Measurements from ENCODE around the genes MS4A8 and MS4A15.

- RRBS = no CpG with 5 or more reads among the region's 1 CpG
Measured at GRCh38 chr11:59095270-59095544, 9.1 kb downstream of the GLYATL1B start.

GRCh38 chr11:59097907-59098301 is 9.1 kb upstream of the FAM111B start:
- RRBS = no CpG with 5 or more reads among the region's 10 CpGs

DNA sequence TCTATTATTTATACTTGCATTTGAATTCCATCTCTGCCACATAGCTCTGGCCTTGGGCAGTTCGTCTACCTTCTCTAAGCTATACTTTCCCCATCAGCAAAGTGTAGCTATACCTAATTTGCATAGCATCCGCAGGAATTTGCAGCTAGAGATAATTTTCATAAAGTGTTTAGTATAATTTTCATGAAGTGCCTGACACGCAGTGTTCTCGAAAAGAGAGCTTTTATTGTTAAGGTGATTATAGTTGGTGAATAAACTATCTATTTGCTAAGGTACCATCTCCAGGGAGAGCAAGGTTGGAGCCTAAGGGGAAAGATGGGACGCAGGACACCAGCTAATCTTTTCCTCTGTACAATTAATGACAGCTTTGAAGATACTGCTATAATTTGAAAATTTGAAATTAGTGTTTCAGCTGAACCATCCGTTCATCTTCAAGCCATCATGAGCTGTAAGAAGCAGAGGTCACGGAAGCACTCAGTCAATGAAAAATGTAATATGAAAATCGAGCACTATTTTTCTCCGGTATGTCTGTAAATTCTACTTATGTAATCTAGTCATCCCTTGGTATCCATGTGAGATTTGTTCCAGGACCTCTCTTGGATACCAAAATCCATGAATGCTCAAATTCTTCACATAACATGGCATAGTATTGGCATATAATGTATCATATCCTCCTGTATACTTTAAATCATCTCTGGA is 5.9 kb downstream of the FAM111A start:
- RRBS = no CpG with 5 or more reads among the region's 9 CpGs

DNA sequence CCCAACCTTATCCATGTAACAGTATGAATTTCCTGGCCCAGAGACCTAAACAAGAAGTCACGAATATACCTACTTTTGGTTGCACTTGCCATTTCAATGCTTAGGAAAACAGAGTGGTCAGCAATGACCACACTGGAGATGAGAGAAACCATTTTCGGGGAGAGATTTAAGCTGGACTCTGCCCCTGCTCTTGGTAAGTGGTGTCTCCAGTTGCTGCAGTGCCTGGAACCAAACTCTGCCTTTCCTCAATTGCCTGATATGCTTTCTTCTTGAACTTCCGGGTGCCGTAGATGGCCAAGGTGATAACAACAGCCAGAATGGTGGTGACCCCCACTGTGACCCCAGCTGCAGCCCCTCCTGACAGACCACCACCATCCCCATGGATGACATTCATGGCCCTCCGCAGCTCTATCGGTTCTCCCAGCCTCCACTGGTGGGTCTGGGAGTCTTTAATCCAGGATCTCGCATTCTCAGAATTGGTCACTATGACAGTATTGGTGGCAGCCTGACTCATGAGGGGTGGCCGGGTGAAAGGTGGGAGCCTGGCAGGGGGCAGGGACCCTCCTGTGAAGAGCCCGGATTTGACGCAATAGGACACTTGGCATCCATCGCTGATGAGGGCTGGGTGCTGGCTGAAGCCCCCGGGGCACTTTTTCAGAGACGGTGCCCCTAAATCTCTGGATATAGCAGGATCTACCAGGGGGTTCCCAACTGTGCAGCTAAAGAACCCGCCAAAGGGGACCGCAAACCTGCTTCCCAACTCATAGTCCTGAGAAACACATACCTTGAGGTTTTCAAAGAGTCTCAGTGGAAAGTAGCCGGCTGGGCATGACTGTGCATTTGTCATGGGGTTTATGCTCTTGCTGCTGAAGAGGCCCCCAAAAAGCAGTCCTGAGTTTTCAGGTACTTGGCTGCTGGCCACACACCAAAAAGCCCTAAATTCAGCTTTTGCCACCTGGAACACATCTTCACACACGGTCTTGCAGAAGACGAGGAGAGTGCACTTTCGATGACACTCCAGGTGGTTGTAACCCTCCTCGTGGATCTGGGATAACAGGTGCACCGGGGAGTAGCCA is 1.8 kb downstream of the MPEG1 start:
- RRBS = 81% methylated on average over 5 of the region's 21 CpGs

DNA sequence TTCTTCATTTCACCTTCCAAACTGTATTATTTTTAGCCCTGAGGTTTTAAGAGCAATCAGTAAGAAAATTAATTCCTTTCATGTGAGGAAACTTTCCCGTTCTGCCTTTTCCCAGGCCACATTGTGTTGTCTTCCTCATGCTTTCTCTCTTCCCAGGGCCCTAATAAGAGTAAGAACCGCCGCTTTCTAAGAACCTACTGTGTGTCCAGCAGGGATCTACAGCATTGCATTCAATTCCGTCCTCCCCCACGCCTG is 46.6 kb downstream of the OR4D9 start:
- RRBS = no CpG with 5 or more reads among the region's 5 CpGs

- RRBS = no CpG with 5 or more reads among the region's 52 CpGs
Measured at GRCh38 chr11:59560236-59561178, 49.2 kb downstream of the OR4D9 start.

DNA sequence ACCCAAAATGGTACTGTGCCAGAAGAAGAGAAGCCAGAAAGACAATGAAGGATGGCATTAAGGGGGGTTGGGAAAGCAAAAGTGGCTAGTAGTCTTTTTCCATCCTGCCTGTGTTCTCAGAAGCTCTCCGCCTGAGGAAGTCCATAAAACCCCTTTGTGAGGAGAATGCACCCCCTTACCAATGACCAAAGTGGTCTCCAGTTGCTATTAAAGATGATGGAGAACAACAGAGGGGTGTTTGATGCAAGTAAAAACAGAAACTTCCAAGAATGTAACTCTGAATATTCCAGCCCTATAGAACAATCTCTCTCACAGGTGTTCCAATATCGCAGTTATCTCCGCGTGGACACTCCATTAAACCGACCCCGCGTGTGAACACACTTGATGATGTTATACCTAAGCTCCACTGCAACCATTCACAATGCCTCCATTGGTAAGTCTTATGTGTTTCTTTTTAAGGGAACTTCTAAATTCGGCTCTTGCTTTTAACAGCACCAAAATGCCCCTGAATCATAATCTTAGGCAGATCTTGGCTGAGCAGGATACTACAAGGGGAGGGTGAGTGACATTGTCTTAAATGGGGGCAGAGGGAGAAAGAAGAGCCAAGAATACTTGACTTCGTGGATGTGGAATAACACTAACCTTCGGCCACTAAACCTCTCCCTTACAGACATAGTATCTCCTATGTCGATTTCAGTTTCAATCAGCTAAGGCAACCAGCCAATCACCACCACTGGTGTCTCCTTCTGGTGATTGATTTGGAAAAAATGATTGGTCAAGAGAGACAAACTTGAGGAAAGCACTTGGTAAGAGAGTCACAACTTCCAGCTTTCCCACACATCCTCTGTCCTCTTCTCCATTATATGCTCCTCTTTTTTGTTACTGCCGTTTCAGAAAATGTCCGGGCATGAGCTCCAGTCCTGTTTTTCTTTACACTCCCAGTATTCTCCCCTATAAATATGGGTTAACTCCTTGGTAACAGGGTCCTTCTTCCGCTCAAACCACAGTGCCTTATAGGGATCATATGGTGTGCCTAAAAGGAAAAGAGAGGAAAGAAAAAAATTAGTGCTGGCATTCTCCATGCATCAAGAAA is 39.5 kb downstream of the OSBP start:
- RRBS = no CpG with 5 or more reads among the region's 14 CpGs

DNA sequence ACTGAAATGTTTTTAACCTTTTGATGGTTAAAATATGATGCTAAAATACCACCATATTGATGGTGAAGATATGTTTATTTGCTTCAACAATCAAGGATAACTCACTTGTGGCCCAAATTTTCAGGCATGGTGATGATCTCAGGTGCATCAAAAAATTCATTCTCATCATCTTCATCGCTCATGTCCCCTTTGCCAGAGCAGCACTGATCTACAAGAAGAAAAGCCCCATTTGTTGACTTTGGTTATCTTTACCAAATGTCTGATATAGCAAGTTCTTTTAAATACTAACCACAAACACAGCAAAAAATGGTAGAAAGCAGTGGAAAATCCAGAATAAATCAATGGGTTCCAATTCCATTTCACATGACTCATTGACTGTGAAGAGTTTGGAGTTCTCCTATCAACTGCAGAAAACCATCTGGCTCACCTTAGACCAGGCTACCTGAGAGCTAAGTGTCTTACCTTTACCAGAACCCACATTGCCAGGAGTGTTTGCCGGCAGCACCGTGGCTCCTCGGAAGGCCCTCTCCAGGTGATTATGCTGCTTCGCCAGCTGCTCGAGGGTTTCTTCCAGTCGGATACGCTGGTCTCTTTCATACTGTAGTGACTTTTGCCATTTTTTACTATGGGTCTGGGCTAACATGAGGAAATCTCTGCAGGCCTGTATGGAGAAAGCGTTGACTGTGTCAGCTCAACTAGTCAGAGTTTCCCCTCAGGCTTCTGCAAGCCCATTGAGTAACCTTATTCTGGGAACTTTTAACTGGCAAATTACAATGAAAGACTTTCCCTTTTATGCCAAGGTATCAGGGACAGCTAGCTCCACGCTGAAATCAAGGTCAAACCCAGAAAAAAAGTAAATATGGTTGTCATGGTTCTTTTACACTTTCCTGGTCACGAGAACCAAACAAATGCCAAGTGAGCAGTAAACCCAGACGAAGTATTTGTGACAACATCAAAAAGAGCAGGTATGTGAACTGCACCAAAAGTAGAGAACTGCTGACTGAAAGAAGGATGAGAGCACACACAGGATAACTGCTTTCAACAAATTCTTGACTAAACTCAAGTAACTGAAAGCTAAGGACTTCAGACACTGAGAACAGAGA is 14.0 kb downstream of the OSBP start:
- RRBS = no CpG with 5 or more reads among the region's 12 CpGs

DNA sequence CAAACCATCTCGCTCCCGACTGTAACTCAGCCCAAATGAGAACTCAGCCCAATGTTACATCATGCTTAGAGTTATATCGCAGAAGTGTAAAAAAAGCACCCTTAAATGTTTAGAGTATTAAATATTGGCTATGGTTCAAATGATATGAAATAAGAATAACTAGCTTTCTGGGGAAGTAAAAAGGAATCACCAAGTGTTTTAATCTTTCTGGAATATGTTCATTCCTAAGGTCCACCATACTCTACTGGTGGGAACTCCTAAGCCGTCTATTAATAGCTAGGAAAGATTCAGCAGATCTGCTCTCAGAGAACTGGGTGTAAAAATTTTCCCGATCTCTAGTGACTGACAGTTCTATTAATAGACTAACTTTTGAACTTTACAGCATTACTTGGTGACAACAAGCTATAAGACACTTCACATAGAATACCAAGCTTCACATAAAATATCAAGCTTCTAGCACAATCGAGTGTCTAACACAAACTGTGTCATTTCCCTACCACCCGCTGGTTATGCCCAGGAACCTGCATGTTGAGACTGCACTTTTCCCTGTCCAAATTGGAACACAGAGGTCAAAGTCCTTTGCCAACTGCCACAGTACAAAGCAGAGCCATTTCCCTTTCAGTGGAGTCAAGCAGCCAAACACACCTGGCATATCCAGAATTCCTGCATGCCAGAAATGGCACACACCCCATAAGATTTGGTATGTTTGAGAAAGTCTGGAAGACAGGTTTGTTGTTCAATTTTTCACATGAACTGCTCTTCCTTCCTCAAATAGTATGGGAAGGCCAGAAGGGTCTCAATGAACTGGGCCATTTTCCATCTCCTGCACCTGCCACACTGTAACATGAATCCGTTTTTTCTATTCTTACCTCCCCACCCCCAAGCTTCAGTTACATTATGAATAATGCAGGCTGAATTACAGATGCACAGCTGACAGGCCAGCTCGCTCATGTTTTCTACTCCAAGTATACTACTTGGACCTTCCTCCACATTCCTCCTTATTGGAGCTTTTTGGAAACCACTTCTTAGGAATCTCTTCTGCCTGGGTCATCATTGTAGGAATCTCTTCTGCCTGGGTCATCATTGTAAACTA is 3.8 kb downstream of the OSBP start:
- RRBS = no CpG with 5 or more reads among the region's 9 CpGs

- RRBS = no CpG with 5 or more reads among the region's 6 CpGs
Measured at GRCh38 chr11:59626864-59627370, 11.3 kb upstream of the OSBP start.

DNA sequence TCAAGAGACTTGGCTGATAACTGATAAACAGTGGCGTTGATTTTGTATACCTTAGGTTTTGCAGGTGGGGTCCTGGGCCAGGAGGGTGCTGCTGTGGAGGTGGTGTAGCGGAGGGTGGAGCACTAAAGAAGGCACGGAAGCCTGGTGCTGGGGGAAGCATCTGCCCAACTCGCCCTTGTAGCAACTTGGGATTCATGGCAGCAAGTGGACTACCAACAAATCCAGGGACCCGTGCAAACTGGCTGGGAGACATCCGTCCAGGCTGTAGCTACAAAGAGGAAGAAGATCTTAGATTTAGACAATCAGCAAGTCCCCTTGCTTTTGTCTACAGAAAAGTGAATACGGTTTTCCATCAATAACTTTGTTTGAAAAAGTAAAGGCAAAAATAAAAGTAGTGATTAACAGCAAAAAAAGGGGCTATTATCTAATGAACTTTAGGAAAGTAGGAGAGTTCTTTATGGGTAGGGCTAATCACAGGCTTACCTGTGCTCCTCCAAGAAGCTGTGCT is 13.3 kb downstream of the PATL1 start:
- RRBS = no CpG with 5 or more reads among the region's 7 CpGs

GRCh38 chr11:59706719-59707437 is 6.8 kb downstream of the OR10V1 start:
- RRBS = no CpG with 5 or more reads among the region's 7 CpGs

DNA sequence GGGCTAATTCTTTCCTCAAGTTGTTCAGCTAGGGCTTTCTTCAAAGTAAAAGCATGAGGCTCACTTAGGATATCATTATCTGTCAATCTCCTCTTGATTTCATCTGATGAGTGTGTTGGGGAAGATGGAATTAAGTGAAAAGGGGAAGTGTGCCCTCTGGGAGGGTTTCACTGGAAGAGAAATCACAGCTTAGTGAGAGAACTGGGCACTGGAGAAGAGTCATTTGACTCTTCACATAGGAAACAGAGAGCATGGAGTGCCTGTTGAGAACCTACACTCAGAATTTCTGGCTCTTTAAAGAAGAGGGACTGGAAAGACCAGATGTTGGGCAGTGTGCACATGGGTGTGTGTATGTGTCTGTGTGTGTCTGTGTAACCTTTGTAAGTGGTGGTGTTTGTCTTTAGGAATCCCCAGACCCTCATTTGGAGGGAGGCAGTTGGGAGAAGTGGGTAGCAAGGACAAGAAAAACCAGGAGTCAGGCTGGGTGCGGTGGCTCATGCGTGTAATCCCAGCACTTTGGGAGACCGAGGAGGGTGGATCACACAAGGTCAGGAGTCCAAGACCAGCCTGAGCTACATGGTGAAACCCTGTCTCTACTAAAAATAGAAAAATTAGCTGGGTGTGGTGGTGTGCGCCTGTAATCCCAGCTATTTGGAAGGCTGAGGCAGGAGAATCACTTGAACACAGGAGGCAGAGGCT is 10.0 kb downstream of the STX3 start:
- RRBS = no CpG with 5 or more reads among the region's 4 CpGs

DNA sequence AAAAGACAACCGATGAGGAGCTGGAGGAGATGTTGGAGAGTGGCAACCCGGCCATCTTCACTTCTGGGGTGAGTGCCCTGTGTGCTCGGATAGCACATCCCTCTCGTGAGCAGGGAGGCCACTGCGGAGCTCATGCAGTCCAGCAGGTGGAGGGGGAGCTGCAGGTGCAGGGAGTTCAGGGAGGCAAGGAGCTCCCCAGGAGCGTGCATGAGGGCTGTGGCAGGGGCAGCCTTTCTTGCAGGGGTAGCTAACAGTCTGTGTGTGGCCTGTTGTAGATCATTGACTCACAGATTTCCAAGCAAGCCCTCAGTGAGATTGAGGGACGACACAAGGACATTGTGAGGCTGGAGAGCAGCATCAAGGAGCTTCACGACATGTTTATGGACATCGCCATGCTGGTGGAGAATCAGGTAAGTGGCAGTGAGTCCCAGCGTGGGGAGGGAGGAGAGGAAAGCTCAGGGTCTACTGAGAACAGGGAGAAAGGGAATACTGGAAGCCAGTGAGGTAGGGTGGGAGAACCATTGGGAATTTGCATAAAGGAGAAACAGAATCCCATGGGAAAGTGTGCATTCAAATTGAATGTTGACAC is 17.4 kb downstream of the MRPL16 start:
- RRBS = no CpG with 5 or more reads among the region's 10 CpGs

GRCh38 chr11:60241675-60242284 is 1.2 kb downstream of the MS4A4E start:
- RRBS = no CpG with 5 or more reads among the region's 4 CpGs

- RRBS = no CpG with 5 or more reads among the region's 3 CpGs
Measured at GRCh38 chr11:60502634-60502949, 10.0 kb downstream of the MS4A12 start.

- RRBS = no CpG with 5 or more reads among the region's 3 CpGs
Measured at GRCh38 chr11:60594306-60594526, 79.0 kb downstream of the MS4A13 start.

GRCh38 chr11:60683753-60684238 is 15.6 kb upstream of the MS4A8 start:
- RRBS = no CpG with 5 or more reads among the region's 5 CpGs

GRCh38 chr11:60699009-60700118 is at the start of gene MS4A8:
MS4A8 (plus strand) TSS chr11:60699612.
- RRBS = no CpG with 5 or more reads among the region's 9 CpGs

DNA sequence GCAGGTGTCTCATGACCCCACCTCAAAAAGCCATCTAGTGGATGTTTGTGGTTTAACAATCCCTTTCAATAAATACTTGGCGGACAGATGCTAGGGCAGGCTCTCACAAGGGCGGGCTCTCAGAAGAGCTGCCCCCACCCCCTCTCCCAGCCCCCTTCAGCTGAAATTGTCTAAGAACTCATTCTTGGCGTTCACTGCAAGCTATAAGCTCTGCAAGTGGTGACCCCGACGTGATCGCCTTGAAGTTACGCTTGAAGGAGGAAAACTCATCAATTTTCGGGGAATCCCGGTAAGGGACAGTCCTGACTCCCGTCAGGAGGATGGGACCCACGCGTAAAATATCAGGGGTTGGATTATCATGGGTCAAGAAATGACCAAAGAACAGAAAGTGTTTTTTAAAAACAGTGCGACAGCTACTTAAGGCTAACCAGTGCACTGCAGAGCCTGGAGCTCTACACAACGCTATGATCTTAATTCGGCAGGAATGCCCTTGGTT is at the start of gene MS4A15:
TSS of gene MS4A15 (plus strand) at position 98 of the 496 bp plus-strand sequence.
- RRBS = no CpG with 5 or more reads among the region's 15 CpGs

Data from AG04449 (cell line).